Bronchus fibroblast of lung (primary cell): ENCODE measurements around a stretch of chr10.

- RAMPAGE, long total RNA, result no peak
Measured at GRCh38 chr10:132185675-132186033, 1.1 kb upstream of the DPYSL4 start.

- RAMPAGE, long total RNA, result no peak
Measured at GRCh38 chr10:132320028-132320449, 12.0 kb upstream of the LRRC27 start.

DNA sequence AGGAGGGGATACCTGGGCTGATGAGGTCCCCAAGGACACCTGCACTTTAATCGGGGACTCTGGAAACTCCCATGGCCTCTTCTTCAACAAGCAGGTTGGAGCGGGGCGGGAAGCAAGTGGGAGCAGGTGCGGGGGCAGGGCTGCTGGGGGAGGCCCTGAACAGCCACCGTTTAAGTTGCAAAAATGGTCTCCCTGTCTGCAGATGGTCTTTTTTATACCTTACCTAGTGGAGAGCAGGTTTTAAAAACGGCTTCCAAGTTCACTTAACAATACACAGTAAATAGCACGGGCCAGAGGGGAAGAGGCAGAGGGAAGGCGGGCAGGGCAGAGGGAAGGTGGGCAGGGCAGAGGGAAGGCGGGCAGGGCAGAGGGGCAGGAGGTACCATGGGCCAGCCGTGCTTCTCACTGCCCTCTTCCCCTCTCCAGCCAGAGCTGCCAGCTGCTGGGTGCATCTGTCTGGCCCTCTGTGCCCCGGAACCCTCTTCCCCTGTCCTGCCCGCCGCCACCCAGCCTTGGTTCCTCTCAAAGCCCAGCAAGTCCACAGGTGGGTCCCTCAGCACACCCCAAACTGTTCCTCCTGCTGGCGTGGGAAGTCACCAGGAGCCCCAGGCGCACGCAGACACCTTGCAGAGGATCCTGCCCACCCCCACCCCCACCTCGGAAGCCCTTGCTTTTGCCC lies 2.2 kb upstream of the PWWP2B start:
- RAMPAGE, long total RNA, result no peak

- RAMPAGE, long total RNA, result no peak
Measured at GRCh38 chr10:132401535-132402399, 4.8 kb downstream of the PWWP2B start.

DNA sequence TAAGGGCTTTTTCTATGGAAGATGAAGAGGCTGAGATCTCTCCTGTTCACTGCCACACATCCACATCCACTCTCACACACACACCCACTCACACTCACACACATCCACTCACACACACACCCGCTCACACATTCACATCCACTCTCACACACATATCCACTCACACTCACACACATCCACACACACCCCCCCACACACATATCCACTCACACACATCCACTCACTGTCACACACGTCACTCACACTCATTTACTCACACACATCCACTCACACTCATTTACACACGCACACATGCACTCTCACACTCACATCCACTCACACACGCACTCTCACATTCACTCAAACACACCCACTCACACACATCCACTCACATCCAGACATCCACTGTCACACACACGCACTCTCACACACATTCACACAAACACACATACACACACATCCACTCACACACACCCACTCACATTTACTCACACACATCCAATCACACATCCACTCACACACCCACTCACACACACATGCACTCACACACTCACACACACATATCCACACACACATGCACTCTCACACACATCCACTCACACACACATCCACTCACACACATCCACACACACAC lies 18.2 kb downstream of the PWWP2B start:
- RAMPAGE, long total RNA, result no peak

GRCh38 chr10:132418515-132419556 lies 21.8 kb downstream of the PWWP2B start:
- RAMPAGE, long total RNA, result no peak

DNA sequence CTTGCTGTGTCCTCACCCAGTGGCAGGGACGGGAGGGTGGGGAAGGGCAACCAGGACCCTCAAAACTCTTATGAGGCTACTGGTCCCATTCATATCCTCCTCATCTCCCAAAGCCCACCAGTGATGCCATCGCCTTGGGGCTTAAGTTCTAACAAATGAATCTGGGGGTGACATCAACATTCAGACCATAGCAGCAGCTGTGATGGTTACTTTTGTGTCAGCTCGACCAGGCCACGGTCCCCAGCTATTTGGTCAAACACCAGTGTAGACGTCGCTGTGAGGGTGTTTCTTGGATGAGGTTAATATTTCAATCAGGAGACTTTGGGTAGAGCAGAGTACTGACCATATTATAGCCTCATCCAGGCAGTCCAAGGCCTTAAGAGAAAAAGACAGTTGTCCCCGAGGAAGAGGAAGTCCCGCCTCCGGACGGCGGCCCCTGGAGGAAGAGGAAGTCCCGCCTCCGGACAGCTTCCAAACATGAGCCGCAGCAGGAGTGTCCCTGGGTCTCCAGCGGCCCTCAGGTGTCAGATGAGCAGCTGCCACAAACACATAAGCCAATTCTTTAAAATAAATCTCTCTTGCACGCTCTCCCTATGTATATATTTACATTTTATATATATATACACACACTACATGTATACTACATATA lies 37.3 kb downstream of the PWWP2B start:
- RAMPAGE, long total RNA, result no peak

- RAMPAGE, long total RNA, result no peak
Measured at GRCh38 chr10:132444681-132445436, 47.9 kb downstream of the PWWP2B start.

DNA sequence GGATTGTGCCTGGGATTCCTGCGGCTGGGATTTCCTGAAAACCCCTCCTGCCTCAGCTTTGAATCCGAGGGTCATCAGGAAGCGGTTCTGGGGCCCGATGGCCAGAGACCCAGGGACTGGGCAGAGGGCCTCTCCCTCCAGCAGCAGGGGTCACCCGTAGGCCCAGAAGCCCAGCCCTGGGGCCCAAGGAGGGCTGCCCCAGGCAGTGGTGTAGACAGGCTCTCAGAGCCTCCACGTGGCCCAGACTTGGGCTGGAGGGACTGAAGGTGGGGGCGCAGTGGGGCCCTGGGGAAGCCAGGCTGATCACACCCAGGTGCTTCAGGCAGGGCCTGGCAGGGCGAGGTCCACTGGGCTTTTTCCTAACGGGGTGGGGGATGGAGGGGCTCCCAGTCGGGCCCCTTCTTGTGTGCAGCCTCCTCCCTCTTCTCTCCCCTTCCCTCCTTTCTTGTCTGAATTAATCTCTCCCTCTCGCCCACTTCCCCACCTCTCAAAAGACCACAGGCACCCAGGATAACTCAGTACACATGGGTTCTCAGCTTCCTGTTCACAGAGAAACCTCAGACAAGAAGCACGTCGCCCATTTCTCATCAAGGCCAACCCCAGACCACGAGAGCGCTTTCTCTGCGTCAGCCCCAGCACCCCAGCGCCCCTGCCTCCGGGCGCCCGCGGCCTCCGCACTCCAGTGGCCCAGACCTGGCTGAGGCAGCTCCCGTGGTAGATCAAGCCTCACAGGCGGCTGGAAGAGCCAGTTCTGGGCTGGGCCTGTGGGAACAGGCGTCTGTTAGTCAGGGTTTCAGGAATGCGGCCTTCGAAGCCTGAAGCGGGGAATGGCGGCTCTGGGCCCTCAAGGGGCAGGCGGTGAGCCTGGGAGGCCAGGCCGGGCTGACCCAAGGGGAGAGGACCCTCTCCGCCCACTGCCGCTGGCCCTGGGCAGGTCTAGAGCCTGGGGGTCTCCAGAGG lies 50.5 kb downstream of the PWWP2B start:
- RAMPAGE, long total RNA, result no peak

DNA sequence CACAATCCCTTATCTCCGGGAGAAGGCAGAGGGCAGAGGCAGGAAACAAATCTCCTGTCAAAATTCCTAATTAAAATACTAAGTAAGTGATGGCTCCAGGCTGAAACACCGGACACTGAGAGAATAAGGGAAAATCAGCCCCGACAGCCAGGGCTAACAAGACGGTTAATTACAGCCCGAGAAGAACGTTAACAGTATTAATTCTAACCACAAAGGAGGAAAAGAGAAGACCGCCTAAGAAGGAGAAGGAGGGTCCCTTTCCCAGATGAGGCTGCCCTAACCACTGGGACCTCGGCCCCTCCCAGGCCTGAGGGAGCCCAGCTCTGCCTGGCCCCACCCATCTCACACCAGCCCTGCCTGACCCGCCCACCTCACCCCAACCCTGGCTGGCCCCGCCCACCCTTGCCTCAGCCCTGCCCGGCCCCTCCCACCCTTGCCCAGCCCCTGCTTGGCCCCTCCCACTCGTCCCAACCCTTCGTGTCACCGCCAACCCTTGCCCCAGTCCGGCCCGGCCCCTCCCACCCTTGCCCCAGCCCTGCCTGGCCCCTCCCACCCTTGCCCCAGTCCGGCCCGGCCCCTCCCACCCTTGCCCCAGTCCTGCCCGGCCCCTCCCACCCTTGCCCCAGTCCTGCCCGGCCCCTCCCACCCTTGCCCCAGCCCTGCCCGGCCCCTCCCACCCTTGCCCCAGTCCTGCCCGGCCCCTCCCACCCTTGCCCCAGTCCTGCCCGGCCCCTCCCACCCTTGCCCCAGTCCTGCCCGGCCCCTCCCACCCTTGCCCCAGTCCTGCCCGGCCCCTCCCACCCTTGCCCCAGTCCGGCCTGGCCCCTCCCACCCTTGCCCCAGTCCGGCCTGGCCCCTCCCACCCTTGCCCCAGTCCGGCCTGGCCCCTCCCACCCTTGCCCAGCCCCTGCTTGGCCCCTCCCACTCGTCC lies 51.5 kb downstream of the PWWP2B start:
- RAMPAGE, long total RNA, result no peak

GRCh38 chr10:132480268-132480617 lies 57.3 kb upstream of the INPP5A start:
- RAMPAGE, long total RNA, result no peak

GRCh38 chr10:132567419-132567804 lies 29.8 kb downstream of the INPP5A start:
- RAMPAGE, long total RNA, result no peak

DNA sequence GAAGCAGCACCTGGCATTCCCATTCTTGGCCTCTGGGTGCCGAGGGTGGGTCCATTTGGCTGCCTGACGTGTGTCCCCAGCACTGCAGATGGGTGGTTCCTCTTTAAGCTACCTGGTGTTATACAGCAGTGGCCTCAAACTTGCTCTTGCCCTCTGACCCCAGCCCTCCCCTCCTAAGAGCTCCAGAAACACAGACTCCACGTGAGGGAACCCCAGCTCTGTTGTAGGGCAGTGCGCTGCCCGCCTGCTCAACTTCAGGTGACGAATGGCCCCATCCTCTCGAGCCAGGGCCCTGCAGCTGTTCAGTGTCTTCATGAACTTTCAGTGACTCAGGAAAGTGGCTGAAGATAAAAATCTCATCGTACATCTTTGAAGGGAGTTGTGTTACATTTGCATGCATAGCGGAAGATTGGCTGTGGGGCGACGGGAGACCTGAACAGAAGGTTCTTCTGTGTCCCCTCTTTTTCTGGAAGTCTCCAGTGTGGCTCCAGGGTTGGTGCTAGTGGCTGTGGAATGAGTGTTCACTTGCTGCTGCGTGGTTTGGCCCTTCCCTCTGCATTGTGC lies 91.6 kb downstream of the INPP5A start:
- RAMPAGE, long total RNA, result no peak

DNA sequence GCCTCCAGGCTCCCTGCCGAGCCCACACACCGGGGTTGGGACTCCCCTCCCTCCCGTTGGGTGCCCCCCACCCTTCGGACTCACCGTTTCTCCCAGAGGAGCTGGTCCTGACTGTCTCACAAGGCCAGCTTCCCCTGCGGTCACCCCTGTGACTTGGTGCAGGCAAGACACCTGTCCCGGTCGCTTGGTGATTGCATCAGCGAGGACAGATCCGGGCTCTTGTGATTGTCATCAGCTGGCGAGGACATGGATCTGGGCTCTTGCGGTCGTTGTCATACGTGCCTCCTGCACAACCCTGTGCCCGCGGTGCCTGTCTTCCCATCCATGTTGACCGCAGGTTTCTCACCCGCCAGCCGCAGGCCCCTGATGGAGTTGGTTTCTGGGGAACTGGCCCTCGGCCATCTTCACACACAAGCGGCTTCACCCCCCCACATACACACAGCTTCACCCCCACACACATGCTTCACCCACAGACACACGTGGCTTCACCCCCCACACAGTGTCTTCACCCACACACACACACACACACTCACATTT lies 82.9 kb downstream of the NKX6-2 start:
- RAMPAGE, long total RNA, result no peak

GRCh38 chr10:132848413-132848755 lies 62.4 kb upstream of the NKX6-2 start:
- RAMPAGE, long total RNA, result no peak

GRCh38 chr10:132877671-132877947 lies 64.8 kb downstream of the CFAP46 start:
- RAMPAGE, long total RNA, result no peak

- RAMPAGE, long total RNA, result no peak
Measured at GRCh38 chr10:132961066-132961568, 18.7 kb upstream of the CFAP46 start.

DNA sequence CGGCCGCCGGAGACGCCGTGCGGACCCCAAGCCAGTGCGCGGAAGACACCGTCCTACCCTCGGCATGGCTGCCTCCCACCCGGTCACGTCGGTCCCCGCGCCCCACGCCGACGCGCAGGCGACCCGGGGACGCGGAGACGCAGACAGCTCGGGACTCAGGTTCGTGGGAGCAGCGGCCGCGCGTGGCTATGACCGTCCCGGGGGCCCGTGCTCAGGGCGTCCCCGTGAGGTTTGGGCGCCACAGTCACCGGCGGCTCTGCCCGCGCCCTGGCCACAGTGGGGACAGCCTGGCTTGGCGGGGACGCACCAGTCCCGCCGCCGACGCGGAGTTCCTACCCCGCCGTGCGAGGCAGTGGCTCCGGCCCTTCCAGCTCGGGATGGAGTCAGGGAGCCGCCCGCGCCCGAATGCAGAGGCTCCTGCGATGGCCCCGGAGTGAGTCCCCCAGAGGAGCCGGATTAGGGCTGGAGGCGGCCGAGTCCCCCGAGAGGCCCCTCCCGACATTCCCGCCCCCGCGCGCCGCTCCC lies 791 bp upstream of the VENTX start:
- RAMPAGE, long total RNA, result no peak

DNA sequence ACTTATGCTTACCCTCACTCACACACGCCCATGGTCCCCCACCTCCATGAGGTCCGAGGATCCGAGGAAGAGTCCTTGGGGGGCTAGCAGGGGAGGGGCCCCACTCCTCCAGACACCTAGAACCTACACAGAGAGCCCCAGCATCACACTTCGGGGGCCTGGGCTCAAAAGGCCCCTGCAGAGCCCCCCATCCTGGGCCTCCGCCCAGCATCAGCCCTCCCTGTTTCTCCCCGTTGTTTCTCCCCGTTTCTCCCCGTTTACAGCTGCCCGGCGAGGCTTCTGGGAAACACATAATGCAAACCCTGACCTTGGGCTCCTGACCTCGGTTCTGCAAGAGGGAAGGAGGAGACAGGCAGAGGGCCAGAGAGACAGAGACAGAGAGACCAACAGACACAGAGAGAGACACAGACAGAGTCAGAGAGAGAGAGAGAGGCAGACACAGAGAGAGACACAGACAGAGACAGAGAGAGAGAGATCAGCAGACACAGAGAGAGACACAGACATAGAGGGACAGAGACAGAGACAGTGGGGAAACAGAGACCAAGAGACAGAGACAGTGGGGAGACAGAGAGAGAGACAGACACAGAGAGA lies 12.3 kb downstream of the VENTX start:
- RAMPAGE, long total RNA, result no peak

DNA sequence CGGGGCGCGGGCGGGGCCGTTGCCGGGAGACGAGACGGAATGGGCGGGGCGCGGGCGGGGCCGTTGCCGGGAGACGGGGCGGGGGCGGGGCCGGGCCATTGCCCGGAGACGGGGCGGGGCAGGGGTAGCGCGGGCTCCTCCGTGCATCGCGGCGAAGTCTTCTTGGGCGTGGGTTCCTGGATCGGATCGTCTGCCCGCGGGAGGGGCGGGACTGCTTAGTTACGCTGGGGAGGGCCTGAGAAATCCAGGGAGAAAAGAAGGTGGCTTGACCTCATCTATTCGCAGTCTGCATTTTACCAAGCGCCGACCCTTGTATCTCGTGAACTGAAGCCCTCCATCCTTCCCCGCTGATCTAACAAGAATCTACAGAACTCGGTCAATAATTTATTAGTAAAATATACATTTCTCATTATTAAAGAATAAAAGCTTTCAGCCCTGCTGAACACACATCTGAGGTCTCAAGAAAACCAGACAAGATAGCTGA lies 14.6 kb downstream of the ADAM8 start:
- RAMPAGE, long total RNA, result no peak